CMK (cell line): ENCODE measurements around a stretch of chrX.

GRCh38 chrX:17821349-17821680, 39.8 kb downstream of the RAI2 start:
- RRBS = no CpG with 5 or more reads among the region's 2 CpGs

DNA sequence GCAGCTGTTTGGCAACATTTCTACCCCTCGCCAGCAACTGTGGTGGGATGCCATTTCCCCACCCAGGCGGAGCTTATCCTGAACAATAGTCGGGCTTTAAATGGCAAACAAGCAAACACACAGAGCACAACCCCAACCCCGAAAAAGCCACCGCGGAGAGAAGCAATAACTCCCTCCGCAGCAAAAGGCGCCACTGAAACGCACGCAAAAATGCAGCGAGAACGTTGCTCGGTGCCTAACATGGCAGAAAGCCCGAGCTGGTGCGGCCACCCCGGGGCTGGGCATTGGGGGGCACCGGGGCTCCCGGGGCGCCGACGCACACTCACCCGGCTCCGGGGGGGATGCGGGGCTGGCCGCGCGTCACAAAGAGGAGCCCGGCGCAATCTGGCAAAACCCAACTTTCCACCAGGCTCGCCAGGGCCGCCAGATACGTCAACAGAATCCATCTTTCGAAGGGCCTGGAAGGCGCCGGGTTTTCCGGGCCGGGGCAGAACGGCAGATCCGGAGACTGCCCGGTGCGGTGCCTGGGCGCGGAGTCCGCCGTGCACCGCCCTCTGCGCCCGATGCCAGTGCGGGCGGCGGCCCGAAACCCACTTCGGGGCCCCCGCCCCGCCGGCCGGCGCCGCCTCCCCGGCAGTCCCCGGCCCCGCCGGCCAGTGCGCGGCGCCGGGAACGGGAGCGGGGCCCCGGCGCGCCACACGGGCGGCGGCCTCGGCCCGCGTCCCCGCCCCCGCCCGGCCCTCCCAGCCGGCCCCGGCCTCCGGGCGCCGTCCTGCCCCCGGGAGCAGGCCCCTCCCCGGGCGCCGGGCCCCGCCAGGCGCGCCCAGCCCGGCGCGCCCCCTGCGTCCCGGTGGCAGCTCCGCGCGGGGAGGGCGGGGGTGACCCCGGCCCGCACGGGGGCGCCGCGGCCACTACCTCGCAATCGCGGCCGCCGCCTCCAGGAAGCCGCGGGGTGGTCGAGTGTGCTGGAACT, 629 bp downstream of the RAI2 start:
- RRBS = 31% methylated on average over 37 of the region's 116 CpGs

DNA sequence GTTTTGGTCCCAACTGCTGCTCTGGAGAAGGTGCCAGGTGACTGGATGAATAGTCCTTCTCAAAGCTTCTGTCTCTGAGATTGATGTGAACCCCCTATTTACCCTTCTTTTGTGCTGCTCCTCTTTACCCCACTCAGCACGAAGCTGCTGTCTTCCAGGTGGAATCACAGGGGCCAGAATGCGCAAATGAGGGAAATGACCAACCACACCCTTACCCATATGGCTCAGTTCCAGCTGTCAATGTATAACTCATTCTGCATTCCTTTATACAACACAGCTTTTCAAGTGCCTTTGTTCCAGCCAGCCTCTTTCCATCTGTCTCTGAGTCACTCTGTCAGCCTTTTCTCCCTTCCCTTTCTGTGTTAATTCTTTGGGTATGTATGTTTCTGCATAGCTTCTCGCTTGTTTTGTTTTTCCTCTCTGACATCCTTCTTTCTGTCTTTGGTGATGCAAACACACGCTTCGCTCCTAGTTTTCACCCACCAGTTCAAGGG, 54.6 kb downstream of the RS1 start:
- RRBS = no CpG with 5 or more reads among the region's 5 CpGs

GRCh38 chrX:18649377-18650194, 22.3 kb downstream of the RS1 start:
- RRBS = no CpG with 5 or more reads among the region's 16 CpGs

DNA sequence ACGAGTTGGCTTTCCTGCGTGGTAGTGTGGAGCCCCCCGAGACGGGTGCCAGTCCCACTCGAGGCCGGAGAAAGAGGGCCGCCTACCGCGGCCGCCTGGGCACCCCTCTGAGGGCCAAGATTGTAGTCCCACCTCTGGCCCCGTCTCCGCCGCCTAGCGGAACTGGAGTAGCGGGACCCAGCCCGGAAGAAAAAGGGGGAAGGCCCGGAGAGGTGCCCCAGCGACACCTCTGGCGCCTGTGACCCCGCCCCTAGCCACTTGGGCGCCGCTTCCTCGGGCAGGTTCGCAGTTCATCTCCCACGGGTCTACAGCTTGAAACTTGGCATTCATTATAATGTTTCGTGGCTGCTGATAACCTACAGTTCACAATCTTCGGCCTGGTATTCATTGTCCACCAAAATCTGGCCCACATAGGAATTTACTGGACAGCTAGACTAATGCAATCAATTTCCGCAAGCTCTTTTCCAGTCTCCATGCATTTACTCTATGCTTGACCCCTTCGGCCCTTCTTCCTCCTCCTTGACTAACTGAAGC, 978 bp upstream of the PHKA2 start:
- RRBS = 0% methylated on average over 6 of the region's 29 CpGs

GRCh38 chrX:19372068-19373073, 28.6 kb downstream of the PDHA1 start:
- RRBS = 4% methylated on average over 6 of the region's 29 CpGs

DNA sequence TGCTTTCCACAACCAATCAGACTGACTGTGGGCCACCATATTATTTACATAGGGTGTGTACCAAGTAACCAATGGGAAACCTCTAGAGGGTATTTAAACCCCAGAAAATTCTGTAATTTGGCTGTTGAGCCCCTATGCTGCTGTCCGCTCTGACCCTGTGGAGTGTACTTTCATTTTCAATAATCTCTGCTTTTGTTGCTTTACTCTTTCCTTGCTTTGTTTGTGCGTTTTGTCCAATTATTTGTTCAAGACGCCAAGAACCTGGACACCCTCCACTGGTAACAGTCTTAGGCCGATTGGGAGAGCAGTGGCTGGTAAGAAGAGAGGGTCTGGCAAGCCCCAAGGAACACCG, 125.5 kb upstream of the MAP3K15 start:
- RRBS = no CpG with 5 or more reads among the region's 5 CpGs

DNA sequence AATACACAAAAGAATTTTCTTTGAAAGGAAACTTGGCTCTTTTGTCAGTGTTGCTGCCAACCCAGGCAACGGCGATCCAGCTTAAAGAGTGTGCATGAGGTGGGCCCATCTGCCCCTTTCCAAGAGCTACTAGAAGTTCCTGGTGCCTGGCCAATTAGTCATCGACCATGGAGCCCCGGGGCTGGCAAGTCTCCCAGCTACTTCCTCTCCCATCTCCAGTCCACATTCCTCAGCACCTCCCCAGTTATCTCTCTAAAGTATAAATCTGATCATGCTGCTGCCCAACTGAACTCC, 158.1 kb upstream of the MAP3K15 start:
- RRBS = no CpG with 5 or more reads among the region's 4 CpGs

DNA sequence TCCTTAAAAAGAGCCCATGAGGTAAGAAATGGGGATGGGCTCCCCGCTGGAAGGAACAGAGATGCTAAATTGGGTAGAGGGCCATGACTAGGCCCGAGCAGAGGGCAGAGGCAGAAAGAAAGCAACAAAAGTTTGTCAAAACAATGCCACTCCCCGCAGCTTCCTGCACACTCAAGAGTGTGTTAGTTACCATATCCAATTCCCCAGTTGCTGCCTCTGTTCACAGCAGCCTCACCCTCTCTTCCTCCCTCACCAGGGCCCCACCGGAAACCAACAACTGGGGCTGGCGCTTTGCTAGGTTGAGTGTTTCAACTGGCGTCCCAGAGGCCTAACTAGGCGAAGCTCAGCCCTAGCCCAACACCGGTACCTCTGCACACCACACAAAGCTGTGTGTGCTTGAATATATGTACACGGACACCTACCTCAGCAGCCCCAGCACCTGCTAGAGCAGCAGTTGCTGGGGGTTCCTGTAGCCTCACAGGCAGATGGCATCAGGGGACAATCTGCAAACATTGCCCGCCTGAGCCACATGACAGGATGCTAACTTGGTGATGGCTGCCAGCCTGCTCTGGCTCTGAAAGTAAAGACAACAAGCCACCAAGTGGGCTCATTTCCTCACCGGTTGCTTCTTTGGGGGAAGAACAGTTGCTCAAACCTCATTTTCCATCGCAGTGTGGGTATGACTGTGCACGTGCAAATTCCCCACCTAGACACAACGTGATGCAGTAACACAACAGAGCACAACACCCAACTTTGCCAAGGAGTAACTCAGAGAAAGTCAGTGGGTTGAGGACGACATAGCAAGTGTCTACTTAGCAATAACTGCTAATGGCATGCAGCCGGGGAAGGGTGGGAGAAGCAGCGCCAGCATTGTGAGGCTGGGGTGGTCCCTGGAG, 139.7 kb downstream of the SH3KBP1 start:
- RRBS = 9% methylated on average over 4 of the region's 17 CpGs

DNA sequence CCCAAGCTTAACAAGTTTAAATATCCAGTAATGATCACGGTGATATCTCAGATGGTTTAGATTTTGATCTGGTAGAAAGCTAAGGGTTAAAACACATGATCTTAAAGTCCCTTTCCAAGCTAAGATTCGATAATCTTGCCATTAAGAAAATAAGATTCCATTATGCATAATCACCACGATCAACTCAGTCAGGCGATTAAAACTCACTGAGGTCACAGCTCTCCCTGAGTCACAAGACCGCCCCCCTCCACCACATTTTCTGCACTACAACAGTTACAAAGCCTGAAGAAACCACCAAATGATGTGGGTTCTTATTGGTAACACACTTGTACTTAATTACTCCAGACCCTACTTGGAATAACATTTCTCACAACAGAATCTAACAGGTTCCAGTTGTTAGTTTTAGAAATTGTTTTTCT, 62.8 kb downstream of the SH3KBP1 start:
- RRBS = no CpG with 5 or more reads among the region's 5 CpGs

DNA sequence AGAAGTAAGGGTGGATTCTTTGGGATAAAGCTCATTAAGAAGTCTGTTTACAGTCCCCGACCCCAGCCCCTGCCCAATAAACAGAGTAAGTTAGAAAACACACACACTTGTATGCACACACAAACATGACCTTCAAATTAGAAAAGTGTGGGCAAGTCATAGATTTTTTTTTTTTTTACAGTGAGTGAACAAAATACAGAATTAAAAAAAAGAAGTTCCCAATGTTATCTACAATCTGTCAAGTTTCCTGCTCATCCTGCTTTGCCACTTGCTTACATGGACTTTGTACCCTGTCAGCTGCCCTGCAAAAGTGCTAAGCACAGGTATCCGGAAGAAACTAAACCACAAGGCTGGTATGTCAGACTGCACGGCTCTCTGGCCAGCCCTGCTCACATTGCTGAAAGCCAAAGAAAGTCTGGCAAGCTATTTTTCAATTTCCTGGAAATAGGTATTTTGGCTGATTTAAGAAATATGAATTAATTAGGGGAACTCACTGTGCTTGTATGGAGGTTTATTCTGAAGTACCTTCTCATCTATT, 38.8 kb upstream of the BCLAF3 start:
- RRBS = no CpG with 5 or more reads among the region's 3 CpGs

DNA sequence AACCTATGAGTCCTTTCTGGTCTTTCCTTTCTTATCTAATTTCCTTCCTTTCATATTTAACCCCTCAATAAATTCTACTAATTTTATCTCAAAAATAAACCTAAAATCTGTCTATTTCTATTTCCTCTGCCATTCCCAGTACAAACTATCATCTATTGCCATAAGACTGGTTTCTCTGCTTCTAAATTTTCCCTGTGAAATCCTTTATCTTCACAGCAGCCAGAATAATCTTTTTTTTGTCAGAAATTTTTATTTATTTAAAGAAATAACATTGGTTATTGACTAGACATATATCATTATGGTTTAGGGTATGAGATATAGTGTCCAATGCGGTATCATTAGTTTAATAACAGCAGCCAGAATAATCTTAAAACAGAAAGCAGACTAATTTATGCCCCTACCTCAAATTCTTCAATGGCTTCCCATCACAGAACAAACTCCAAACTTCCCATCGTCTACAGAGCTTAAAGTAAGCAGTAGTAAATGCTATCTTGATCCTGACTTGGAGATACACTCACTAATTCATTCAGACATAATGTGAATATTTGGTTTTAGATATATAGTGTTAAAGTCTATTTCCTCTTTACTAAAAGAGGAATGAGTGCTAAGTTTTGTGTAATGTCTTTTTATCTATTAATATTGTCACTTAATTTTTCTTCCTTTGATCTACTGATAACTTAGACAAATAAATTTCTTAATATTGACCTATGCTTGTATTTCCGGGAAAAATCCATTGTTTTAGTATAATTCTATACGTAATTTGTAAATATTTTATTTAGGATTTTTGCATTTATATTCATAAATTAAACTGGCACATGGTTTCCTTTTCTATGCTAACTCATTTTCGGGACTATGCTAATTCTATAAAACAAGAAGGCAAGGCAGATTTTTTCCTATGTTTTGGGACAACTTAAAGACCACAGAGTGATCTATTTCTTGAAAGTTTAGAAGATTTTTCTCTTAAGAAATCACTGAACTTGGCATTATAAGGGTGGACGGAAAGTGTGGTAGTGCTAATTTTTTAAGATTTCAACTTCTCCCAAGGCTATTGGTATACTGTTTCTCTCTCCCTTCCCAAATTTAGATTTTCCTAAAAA, 44.0 kb downstream of the RPS6KA3 start:
- RRBS = no CpG with 5 or more reads among the region's 6 CpGs

DNA sequence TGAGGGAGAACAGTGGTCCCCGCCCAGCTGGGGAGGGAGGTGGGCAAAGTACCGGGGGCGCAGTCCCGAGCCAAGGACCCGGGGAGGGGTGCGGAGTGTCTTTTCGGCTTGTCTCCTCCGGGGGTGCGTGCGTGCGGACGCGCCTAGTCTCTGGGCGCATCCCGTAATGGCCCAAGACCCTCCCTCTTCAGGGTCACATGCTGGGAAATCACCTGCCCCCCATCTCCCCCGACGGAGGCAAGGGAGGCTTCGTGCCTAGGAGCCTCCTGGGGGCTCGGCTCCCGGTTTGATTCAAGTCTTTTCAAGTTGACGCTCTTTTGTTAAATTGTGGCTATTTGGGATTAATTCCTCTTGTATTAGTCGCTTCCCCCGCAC, 609 bp upstream of the RPS6KA3 start:
- RRBS = no CpG with 5 or more reads among the region's 23 CpGs

- RRBS = no CpG with 5 or more reads among the region's 2 CpGs
These were observed 535.3 kb upstream of the CNKSR2 start for GRCh38 chrX:20838963-20839360.

DNA sequence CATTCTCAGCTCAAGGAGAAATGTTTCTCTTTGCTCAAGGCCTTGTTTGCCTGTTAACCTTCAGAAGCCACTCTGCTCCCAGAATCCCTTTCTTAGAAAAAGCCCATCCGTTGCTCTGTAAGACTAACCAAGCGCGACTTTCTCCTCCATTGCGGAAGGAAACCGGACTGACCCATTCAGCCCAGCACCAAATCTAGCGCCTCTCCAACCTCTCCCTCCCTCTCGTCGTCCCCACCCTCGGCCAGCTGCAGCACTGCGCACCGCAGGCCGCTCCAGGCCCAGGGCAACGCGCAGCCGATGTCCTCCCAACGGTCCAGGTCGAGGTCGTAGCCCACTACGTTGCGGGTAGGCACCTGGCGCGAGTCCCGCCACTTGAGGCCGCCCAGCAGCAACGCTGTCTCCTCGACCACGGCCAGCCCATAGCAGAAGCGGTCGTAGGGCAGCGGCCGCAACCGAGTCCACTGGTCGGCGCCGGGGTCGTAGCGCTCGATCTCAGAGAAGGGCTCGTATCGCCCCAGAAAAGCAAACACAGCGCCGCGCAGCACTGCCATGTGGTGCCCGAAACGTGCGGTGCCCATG, 2.4 kb downstream of the KLHL34 start:
- RRBS = no CpG with 5 or more reads among the region's 46 CpGs

DNA sequence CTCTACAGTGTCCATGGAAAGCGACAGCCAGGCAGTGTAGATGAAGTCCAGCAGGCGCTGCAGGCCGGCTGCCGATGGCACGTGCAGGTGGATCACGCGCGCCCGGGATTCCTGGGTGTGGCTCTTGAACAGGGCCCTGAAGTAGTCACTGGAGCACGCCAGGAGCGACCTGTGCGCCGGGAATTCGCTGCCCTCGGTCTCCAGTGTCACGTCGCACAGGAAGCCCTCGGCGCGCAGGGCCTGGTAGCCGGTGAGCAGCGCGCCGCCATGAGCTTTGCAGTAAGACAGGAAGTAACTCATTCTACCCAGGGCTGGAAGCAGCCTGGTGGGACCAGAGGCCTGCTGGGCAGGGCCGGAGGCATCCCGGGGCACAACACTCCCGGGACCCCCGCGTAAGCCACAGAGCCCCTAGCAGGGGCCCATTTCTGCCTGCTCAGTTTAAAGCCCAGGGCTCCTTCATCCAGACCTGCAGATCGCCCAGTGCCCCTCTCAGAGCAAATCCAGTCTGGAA, 586 bp downstream of the KLHL34 start:
- RRBS = 99% methylated on average over 12 of the region's 30 CpGs

GRCh38 chrX:21941246-21941653, 741 bp downstream of the SMS start:
- RRBS = no CpG with 5 or more reads among the region's 41 CpGs

- RRBS = no CpG with 5 or more reads among the region's 4 CpGs
These were observed 8.5 kb downstream of the SMS start for GRCh38 chrX:21949072-21949401.

DNA sequence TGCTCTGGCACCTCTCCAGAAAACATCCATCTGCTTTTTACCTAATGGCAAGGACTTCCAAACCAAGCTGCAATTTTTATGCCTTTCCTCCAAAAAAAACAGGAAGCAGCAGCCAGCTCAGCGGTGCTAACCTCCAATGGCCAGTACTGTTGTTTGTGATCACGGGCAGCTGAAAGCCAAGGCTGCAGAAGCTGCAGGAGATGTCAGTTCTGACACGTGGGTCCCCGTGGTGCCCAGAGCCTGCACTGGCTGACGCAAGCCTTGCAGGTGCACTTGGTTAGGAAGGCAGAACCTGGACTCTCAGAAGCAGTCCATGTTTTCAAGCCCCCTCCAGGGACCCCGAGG, 313.6 kb upstream of the DDX53 start:
- RRBS = no CpG with 5 or more reads among the region's 6 CpGs